Ishikawa (cell line): ENCODE measurements around a stretch of chr9.

DNA sequence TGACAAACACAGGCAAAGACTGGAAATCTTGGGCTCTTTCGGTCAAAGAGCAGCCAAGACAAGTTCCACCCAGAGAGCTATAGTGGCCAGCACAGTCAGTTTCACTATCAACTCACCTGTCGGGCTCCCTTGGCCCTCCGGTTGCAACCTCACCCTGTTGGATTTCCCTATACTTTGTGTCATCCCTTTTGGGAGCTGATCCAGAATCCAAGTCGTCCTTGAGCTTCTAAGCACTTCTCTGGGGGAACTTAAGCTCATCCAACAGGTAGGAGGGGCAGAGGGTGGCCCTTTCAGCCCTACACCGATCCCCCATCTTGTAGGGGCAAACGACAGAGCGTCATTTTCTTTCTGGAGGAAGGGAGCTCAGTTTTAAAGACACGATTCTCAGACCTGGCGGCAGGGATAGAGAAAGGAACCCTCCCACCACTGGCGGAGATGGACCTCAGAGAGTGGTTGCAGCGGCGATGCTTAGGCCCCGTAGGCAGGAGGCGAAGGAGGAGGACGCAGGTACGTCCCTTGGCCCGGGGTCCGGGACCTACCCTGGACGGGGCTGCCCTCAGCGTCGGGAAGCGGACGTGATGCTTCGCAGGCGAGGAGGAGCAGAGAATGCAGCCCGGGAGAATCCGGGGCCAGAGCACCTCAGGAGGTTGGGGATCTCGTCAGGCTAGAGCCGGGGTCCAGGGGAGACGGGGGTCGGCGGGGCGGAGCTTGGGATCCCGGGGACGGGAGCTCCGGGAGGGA, 515 bp downstream of the ZER1 start:
- RRBS, result 4% methylated on average over 15 of the region's 36 CpGs

DNA sequence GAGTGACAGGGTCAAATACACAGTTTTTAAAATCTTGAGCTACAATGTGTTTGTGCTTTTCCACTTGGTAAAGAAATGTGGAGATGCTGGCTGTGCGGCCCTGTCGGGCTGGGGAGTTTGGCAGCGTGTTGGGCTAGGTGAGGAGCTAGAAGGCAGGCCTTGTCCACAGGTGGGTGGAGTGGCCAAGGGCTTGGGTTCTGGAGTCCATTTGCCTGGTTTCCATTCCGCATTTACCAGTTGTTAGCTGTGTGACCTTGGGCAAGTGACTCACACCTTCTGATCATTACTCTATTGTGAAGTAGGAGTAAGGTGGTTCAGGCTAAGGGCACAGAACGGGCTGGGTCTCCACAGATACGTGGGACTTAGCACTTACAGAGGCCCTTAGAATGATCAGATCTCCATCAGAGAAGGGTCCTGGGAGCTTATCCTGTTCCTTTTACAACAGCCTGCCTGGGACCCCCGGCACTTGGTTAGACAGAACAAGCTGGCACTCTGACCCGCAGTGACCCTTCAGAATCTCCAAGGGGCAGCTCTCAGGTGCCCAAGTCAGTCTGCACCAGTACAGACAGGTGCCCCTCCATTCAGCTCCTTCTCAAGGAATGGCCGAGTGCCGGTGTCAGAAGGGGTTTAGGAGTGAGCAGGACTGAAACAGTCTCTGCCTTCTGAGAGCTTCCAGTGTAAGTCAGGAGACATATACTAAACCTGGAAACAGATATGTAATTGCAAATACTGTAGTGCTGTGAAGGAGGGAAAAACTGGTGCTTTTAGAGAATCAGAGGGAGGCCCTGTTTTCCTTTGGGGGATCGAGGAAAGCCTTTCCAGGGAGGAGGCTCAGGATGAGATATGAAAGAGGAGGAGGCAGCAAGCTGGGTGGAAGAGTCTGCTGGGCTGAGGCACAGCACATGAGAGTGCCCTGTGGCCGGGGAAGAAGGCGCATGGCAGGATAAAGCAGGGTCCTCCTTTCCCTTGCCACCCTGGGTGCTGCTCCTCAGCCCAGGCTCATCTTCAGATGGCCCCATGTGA, 6.5 kb downstream of the TBC1D13 start:
- RRBS, result no CpG with 5 or more reads among the region's 13 CpGs

DNA sequence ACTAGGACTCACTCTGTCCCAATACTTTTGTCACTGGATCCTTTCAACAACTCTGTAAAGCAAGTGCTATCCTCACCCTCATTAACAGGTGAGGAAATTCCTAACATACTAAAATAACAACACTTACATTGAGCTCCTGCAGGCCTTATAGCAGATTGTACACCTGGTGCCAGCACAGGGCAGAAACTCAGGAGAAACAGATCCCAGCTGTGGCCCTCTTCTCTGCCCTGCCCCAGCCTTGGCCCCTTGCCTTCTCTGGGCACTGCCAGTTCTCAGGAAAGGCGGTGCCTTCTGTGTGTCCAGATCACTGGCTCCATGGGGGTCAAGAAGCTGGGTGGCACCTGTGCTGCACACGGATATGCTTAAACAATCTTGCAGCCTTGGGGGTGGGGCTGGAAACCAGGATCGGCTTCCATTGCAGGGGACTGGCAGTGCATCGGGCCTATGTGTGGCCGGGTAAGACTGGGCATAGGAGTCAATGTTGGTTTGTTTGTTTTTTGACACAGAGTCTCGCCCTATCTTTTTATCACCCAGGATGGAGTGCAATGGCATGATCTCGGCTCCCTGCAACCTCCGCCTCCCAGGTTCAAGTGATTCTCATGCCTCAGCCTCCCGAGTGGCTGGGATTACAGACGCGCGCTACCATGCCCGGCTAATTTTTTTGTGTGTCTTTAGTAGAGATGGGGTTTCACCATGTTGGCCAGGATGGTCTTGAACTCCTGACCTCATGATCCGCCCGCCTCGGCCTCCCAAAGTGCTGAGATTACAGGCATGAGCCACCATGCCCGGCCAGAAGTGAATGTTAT, 19.2 kb downstream of the KYAT1 start:
- RRBS, result no CpG with 5 or more reads among the region's 17 CpGs

DNA sequence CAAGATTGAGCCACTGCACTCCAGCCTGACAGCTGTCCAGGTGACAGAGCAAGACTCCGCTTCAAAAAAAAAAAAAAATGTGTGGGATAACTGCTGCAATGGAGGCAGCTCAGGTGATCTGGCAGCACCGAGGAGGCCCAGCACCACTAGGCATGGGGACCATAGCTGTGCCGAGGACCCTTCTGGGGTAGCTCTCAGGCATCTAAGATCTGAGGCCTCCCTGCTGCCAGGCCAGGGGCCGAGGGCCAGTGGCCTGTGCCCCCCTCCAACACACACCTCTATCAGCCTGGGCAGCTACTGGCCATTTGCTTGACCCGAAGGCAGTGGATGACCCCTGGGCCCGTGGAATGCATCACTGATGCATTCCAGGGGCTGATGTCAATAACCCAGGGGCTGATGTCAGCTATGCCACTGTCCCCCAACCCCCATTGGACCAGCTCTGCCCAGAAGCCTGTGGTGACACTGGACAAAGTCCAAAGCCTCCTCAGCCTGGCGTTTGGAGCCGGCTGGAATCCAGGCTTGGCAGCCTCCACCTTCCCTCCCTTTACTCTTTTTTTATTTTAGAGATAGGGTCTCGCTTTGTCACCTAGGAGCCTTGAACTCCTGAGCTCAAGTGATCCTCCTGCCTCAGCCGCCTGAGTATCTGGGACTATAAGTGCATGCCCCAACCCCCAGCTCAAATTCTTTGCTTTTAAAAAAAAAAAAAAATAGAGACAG, 6.0 kb downstream of the KYAT1 start:
- RRBS, result no CpG with 5 or more reads among the region's 10 CpGs

DNA sequence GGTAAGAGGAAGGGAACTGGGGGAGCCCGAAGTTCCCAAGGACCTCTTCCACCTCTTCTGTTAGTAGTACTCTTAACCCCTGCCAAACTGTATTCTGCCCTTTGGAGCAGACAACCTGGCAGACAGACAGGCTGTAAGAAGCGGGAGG, 1.2 kb downstream of the LRRC8A start:
- RRBS, result no CpG with 5 or more reads among the region's 2 CpGs

DNA sequence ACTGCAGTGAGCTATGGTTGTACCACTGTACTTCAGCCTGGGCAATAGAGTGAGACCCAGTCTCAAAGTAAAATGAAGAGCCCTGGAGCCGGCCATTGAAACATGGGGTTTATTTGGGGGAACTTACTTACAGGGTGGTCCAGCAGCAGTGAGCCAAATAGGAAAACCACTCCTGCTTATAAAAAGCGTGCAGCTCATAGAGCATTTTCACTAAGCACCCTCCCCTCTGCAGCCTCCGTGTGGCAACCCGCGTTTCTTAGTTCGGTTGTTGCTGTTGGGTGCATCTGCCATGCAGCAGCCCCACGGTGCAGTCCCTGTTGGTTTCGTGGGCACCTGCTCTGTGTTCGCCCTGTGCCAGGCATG, 10.2 kb upstream of the PHYHD1 start:
- RRBS, result no CpG with 5 or more reads among the region's 9 CpGs

GRCh38 chr9:128915872-128916713, 4.7 kb upstream of the PHYHD1 start:
- RRBS, result 90% methylated on average over 8 of the region's 27 CpGs

DNA sequence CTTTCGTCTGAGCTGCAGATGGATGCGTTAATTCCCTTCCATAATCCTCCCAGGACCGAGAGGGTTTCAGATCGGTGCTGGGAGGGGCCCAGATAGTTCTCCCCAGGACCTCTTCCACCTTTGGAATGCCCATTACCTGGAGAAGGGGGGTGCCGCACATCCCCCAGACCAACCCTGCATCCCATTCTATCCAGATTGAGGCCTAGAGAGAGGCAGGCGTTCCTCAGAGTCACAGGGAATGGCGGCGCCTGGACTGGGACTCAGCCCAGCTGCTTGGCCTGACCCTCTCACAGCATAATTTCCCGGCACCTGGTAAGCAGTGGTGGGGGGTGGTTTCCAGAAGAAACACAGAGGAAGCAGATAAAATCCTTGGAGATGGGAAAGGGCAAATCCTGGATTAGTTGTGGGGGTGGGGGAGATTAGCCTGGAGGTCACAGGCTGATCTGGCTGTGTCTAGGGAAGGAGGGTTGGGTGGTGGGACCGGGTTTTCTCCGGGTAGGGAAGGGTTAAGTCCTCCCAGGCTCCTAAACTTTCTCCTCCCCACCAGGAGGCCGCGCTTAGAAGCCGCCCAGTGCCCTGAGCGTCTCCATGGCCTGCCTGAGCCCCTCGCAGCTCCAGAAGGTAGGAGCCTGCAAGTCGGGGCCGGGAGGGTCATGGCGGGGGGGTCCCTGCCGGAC, 1.1 kb downstream of the PHYHD1 start:
- RRBS, result no CpG with 5 or more reads among the region's 20 CpGs

- RRBS, result 89% methylated on average over 3 of the region's 8 CpGs
Measured at GRCh38 chr9:128940518-128940998, 6.8 kb downstream of the DOLK start.

GRCh38 chr9:129138998-129139179, 27.7 kb downstream of the PTPA start:
- RRBS, result no CpG with 5 or more reads among the region's 4 CpGs

DNA sequence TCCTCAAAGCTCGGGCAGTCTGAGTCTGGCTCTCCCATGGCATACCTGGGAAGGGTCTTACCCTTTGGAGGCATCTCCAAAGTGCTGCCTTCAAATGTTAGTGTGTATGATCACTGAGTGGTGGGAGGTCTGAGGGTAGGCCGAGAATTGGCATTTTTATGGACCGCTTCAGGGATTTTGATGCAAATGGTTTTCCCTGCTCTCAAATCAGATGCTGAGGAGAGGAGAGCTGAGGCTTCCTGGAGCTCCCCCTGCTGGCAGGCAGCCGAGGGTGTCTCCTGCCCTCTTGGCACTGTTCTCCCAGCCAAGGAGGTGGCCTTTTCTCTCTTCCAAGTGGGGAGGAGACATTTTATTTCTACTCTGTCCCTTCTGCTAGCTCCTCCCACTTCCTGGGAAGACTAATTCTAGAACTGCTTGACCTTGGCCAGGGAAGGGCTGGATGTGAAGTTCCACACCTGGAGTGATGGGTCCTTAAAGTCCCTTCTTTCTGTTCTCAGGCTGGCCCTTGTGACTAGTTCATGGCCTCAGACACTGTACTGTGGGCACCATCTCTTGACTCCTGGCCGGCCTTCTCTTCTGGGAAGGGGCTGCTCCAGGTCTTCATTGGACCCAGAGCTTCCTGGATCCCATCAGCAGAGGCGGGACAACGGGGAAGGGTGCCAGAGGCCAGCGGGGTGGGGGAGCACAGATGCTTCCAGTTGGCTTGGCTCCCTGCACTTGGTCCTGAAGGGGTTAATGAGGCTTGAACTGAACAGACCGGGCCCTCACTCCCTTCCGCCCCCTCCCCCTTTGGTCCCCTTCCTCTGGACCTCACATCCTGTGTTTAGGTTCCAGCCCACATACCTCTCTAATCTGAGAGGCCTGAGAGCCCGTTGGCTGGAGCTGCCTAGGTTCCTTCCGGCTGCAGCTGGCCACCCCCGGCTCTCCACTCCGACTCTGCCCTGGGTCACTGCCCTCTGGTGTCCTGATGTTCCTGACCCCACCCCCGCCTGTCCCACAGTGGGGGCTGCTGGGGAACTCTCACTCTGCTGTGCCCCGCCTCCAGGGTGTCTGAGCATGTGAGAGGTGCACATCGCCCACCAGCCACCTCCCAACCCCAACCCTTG, 32.0 kb downstream of the PTPA start:
- RRBS, result 56% methylated on average over 2 of the region's 17 CpGs

- RRBS, result 71% methylated on average over 4 of the region's 16 CpGs
Measured at GRCh38 chr9:129351004-129351706, 173.1 kb upstream of the IER5L start.

DNA sequence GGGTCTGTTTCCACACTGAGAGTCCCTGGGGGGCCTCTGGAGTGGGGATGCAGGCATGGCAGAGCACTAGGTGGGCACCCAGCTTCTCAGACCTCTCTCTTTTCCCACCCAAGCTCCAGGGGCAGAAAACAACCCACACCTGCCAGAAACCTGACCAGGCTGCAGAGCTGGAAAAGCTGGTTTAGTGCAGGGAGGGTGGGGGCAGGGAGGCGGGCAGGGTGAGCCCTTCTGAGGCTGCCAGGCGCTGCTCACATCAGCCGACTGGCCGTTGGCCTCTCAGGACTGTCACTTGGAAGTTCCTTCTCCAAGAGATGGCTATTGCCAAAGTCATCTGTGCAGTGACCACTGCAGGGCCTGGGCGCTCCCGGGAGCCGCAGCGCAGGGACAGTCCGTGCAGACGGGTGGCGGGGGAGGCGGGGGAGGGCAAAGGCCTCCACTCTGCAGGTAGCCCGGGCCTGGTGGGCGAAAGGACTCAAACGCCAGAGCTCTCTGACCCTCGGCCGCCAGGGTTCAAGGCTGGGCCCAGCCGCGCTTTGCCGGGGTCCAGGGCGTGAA, 205.0 kb upstream of the IER5L start:
- RRBS, result 3% methylated on average over 12 of the region's 21 CpGs

DNA sequence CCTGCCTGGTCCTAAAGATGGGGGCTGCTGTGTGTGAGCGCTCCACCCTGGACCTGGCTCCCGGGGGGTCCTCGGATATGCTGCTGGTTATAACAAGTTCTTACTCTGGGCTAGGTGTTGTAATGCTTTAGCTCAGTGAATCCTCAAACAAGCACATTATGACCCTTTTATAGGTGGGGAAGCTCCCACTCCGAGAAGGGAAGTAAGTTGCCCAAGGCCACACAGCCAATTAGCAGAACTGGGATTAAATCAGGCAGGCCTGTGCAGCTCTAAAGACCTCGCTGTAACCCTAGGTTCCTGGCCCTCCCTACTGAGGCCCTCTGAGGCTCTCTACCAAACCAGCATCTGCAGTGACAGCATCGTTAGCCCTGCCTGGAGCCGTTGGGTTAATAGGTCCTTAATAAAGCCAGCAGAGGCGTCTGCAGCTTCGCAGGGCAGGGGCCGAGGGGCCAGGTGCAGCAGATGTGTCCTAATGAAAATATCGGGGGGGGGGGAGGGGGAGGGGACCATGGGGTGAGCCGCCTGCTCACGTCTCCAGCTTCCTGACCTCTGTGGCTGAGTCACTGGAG, 204.1 kb downstream of the C9orf50 start:
- RRBS, result no CpG with 5 or more reads among the region's 13 CpGs

DNA sequence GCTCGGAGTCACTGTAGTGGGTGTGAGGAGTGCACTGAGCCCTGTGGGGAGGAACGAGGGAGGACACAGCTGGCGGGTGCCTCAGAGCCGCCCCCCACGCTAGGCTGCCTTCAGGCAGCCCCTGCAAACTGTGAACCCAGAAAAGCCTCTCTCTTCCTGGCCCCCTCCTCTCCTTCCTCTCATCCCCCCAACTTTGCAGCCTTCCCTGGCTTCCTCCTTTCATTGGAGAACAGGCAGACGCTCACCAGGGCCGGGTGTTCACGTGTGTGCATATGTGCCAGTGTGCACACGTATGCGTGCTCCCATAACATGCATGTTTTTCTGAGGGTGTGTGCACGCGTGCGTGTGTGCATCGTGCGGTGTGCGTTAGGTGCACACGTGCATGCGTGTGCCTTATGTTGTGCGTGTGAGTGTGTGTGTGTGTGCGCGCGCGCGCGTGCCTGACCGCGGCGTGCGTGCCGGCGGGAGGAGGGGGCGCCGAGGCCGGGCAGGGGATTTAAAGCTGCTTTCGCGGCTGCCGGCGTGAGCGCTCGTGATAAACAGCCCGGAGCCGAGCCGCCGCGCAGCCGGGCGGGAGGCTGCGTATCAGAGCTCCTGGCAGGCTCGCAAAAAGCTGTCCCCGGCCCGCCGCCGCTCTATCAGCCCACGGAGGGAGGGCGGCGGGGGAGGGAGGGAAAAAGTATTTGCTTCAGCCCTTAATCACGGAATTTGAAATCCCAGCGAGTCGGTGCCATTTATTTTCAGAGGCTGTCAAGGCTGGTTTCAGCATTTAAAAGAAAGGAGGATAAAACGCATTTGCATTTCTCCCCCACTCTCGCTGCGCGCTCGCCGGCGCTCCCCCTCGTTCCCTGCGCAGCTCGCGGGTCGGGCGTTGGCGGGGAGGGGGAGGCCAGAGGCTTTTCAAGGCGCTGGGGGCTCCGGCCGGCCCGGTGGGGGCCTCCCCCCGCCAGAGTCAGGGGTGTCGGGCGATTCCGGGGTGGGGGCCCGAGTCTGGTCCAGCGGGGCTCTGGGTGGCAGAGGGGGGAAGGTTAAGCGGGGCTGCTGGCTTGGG, 184.0 kb downstream of the C9orf50 start:
- RRBS, result 5% methylated on average over 18 of the region's 84 CpGs

DNA sequence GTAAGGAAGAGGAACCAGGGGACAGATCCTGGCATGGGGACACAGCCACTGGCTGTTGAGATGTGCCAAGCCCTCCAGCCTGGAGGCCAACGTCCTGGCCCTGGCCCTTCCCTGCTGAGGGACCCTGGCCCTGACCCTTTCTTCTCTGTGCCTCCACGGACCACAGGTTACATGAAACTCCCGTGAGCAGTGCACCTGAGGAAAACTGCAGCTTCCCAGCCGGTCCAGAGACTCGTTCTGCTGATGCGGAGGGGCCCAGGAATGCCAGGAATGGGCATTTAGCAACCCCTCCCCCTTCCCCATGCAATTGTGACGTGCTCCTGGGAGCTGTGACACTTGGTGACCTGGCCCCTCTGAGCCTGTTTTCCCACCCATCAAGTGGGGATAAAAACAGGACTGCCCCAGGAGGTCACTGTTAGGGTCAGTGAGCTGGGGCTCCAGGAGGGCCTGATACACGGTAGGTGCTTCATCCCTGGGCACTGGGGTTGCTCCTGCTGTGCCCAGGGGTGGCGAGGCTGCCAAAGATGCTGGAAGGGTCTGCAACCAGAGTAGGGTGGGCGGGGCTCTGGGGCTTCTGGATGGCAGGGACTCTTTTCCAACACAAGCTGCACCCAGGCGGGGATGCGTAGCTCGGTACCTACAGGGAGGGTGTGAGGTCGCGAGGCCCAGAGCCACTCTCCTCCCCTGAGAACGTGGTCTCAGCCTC, 151.5 kb downstream of the C9orf50 start:
- RRBS, result no CpG with 5 or more reads among the region's 16 CpGs

GRCh38 chr9:129478980-129479783, 141.7 kb downstream of the C9orf50 start:
- RRBS, result no CpG with 5 or more reads among the region's 17 CpGs

DNA sequence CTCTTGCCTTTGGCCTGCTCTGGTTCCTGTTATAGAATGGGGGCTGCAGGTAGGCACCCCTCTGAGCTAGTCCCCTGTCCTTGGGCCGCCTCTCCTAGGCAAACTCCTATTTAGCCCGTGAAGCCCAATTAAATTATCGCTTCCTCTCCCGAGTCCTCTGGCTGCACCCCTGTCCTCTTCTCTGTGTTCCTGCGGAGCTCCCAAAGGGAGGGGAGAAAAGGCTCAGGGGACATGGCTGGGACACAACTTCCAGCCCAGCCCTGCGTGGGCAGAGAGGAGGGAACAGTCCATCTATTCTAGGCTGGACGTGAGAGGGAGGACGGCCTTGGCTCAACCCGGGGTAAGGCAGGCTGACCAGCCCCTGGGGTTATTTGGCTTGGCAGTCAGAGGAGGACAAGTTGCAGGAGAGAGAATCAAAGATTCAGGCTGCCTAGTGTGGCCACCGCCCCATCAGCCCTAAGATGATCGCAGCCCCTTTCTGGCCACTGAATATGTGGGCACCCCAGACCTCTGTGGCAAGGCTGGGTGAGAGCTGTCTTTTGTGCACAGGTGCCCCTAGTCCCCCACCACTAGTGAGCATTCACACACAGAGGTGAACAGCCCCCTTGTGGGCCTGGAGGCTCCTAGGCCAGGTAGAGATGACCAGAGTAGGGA, 134.1 kb downstream of the C9orf50 start:
- RRBS, result no CpG with 5 or more reads among the region's 11 CpGs

GRCh38 chr9:129490964-129491938, 129.7 kb downstream of the C9orf50 start:
- RRBS, result 58% methylated on average over 2 of the region's 14 CpGs

GRCh38 chr9:129580123-129580706, 40.7 kb downstream of the C9orf50 start:
- RRBS, result no CpG with 5 or more reads among the region's 8 CpGs